Measurements from ENCODE around the genes NCBP2L, PSMD10 and CHRDL1.

GRCh38 chrX:107728315-107729116 lies 47.1 kb downstream of the TSC22D3 start:
- PRO-cap = no peak

DNA sequence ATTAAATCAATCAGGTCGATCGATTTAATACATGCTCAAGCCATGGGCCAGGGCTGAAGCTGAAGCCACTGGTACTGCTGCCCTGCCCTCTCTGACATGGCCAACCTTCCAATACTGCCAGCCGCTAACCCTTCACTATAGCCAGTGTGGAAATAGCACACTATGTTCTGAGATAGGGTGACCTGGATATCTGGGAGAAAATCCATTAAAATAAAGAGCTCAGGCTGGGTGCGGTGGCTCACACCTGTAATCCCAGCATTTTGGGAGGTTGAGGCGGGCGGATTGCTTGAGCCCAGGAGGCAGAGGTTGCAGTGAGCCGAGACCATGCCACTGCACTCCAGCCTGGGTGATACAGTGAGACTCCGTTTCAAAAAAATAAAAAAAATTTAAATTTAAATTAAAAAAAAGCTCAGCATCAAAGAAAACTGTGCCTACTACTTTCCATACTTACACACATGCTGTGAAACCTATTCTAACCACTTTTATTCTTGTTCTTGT lies 31.4 kb downstream of the TSC22D3 start:
- PRO-cap = no peak

DNA sequence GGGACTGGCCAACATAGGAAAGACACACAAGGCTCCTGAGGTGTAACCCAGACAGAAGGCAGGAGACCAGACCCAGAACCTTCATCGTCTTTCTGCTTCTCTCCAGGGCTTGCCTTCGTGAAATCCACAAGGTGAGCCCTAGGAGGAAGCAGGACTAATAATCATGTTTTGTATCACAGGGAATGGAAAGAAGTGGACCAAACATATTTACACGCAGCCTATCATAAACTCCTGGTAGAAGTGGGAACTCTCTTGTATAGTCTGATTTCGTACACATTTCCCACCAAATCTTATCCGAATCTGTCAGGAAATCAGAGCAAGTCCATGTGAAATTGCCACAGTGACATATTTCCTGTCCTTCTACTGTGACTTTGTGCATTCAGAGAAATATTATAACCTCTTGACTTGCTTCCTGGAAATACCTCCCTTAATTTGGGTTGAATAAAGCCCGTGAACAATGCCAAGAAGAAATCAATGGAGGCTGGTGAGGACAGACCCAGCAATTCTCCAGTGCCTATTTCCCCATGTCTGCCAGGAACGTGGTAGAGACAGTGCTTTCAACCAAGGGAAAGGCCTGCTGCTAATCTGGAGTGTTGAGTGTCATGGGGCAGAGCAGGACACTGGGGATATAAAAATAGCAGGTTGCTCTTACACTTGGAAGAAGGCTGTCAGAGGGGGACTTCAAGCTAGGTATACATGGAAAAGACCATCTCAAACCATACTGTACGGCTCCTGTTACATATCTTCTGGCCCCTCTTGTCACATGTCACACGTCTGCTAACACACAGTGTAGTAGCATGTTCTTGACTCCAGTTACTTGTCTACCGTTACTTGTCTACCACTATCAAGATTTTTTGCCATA lies 20.0 kb downstream of the TSC22D3 start:
- PRO-cap = no peak

GRCh38 chrX:107777642-107777956 lies at the start of gene NCBP2L:
TSS of gene NCBP2L (plus strand) at chrX:107777733.
- PRO-cap = no peak

DNA sequence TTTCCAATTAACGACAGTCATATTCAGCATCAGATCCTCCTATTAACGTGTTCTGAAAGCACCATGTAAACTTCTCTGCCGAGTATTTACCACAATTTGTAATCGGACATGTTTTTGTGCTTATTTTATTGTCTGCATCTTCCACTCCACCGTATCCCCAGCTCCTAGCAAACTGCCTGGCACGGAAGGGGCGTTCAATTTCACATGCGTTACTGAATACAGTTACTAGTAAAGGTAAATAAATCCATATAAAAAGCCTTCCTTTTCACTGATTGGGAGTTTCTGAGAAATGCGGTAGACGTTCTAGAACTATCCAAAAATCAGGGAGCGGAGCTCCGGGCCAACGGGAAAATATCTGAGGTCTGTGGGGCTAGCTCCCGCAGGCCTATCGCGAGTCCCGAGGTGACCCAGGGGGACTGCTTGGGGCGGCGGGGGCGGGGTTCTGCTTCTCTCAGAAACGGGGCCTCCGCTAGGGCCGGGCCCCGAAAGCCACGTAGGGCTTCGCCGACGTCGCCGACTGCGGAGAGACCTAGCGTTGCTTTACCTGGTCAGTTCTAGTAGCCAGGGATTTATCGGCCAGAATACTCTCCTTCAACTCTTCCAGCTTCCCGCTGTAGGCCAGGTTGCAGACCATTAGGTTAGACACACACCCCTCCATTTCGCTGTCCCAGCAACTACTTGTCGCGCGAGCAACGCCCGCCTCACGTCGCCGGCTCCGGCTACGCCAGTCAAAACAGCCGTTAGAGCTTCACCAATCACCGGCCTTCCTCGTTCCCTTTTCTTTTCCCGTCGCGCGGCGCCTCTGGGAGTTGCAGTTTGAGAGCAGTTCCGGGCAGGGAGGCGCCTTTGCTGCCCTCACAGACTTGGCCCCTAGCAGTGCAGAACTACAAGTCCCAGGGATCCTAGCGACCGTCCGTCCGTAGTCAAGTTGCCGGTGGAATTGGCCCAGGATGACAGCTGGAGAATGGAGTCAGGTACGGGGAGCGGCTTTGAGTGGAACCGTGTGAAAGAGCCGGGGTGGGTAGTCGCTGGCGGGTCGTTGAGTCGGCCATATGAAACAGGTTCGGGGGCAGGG lies at the start of gene PSMD10:
PSMD10 (minus strand) TSS at position 680 of the 1,075 bp plus-strand sequence.
- PRO-cap = bidirectional peak, plus-strand start at position 953 of the sequence, minus-strand start at position 676 of the sequence

GRCh38 chrX:108198487-108198908 lies 106.9 kb downstream of the ATG4A start:
- PRO-cap = no peak

DNA sequence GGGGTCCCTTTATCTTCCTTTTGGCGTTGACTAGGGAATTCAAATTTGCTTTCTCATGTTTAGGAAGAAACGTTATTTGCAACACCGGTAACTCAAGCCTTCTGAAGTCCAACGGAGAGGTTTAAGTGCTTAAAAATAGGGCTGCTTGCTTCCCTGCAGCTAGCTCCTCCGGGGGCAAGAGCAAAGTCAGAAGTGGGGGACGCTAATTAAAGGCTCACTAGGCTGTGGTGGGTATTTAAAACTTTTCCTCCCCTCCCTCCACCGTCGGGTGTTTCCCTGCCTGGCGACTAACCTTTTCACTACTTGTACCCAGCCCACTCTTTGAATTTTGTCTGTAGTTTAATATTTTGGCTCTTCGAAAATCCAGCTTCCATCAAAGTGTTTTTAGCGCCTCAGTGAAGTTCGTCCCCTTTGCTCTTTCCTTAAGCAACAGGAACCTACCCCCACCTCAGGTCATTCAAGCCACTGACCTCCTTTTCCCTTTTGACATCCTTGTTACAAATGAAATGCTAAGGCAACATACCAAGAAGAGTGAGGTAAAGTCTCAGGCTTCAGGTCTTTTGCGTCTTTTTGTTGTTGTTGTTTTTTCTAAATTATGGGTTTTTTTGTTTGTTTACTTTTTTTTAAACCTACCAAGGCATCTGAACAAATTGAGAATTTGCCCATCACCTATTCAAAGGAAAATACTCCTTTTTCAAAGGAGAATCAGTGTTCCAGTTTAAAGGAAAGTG lies 805 bp downstream of the COL4A5 start:
- PRO-cap = no peak

DNA sequence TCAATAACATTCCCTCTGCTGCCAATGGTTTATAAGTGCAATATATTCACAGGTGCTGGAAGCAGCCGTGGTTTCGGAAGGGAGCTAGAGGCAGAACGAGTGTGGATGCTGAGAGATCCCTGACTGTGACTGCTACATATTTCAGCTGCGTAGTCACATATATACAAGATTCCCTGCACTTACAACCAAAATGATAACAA lies 1.9 kb upstream of the IRS4 start:
- PRO-cap = no peak

GRCh38 chrX:109927491-109928138 lies 75.3 kb upstream of the TMEM164 start:
- PRO-cap = no peak

- PRO-cap = no peak
Observed at GRCh38 chrX:110316634-110317048, 1.2 kb downstream of the AMMECR1 start.

DNA sequence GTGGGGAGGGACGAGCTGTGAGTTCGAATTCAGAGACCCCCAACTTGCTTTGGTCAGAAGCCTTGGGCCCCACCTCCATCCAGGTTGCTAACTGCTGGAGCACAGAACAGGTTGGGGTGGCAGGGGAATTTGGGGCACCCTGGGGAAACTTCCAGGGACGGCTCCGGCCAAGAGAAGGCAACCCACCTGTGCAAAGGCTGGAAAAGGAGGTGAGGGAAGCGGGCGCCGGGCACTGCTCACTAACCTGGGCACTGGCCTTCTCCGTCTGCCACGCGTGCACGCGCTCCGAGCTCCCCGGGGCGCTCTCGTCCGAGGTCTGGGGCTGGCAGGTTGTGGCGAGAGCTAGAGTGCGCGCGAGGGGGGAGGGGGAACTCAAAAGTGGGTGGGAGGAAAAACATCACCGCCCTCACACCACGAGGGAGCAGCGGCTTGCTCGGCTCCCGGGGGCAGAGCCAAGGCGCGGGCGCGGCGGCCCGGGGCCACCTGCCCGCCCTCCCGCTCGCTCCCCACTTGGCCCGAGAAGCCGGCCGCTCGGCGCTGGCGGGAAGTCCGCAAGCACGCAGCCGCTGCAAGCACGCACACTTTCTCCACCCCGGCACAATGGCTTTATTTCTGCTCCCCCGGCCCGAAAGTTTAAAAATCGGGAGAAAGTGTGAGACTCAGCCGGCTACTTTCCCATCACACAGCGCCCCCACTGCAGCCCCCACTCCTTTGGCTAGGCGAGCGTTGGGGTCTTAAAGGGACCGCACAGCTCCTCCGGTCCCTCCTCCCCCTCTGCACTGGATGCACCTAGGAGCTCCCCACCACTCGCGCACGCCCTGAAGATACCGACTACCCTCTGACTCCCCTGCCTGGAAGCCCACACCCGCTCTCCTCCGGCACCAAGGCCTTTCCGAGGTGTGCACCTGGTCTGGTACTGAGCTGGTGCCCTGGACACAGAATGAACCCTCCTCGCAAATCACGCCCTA lies at the start of gene CHRDL1:
CHRDL1 (minus strand) TSS at position 318 of the 968 bp plus-strand sequence.
- PRO-cap = bidirectional peak, plus-strand start at position 449 of the sequence, minus-strand start at position 318 of the sequence

DNA sequence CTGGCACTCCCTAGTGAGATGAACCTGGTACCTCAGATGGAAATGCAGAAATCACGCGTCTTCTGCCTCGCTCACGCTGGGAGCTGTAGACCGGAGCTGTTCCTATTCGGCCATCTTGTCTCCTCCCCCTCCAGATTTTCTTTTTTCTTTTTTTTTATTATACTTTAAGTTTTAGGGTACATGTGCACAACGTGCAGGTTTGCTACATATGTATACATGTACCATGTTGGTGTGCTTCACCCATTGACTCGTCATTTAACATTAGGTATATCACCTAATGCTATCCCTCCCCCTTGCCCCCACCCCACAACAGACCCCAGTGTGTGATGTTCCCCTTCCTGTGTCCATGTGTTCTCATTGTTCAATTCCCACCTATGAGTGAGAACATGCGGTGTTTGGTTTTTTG lies 83.2 kb downstream of the SERTM2 start:
- PRO-cap = no peak

- PRO-cap = bidirectional peak, plus-strand start at chrX:115562493, minus-strand start at chrX:115562293
Observed at GRCh38 chrX:115562444-115562583, 1.3 kb downstream of the PLS3 start.

DNA sequence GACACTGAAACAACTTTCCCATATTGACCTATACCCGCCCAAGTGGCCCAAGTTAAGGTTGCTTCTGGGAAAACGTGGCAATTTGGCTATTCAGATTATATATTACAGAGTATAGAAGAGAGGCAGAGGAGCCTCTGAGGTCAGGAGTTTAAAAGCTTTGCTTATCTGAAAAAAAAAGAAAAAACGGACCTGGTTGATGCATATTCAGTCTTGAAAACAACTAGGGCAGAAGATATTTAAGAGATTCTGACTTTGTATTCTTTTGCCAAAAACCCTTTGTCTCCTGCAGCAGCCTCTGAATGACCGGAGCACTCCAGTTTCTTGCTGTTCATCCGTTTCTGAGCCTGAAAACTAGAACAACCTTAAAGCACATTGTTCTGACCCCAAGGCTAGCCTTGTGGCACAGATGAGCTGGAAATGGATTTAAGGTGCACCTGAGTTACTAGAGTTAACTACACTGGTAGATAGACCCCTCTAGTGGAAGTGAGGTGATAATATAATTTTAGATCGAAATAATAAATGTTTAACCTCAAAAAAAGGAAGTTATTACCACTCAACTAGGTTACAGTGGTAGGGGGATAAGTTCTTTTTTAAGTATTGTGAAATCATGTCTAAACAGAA lies 2.5 kb downstream of the PLS3 start:
- PRO-cap = no peak

DNA sequence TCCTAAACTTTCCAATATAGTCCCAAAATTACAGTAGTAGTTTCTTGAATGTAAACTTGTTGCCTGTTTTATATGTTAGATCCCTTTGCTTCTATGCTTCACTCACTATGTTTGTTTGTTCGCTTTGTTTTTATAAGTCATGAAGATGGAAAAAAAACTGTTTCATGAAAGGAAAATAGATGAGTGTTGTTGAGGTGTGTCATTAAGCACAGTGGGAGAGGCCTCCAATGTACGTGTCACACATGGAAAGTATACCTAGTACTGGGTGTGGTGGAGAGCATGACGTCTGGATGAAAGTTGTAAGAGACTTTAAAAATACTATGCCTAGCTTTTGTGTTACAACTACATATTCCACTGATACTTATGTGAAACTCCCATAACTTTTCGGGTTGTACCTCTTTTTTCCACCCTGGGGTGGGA lies 28.4 kb downstream of the PLS3 start:
- PRO-cap = no peak

DNA sequence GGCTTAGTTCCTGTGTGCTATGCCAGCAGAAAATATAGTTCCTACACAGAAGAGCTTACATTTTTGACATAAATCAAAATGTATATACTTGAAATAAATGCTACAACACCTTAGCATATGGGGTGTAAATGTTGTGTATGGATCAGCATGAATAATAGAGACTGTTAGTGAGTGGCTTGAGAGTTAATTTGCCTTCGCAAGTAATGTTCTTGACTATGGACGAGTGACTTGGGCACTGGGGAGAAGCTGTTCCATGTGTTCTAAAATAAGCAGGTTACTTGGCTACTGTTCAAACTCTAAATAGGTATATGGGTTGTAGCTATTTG lies 32.0 kb downstream of the PLS3 start:
- PRO-cap = no peak

DNA sequence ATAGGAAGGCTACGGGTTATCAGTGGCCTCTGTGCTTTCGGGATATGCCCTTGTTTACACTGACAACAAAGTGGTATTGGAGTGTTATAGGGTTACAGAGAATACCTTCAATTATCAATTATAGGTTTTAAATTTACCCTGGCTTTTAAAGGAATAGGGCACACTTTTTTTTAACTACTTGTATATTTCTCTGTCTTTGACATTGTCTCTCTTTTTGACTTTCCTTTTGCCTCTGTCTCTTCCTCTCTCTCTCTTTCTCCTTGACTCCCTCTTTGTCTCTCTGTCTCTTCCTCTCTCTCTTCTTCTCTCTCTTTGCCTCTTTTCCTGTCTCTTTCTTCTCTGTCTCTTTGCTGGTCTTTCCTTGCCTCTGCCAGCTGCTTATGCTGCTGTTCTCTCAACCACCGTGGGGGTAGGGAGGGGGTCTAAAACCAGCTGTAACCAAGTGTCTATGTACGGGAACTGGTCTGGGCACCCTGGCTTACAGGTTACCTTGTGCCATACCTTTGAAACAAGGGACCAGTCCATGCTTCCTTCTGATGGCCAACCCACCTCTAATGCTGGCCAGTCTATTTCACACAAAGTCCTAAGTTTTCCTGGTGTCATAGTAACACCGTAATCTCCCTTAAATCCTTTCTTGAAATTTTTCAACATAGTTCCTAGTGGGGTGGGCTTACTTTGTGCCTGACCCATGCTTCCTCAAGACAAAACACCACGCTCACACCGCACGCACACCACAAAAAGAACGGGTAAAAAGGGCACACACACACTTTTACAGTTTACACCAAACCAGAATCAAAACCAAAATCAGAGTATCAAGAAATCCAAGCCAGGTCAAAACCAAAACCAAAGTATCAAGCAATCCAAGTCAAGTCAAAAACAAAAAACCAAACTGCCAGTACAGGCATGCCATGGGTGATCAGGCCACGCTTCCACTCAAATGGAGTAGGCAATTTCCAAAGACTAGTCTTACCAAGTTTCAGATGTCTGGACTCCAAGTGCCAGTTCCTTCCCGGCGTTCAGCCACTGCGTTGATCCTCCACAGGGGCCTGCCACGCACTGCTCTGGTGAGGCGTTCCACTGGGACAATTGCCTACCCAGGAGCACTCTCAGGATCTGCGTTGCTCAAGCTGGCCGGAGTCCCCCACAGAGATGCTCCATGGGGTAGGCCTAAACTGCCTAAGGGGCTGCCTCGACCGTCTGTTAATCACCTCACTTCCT lies 247.6 kb upstream of the AGTR2 start:
- PRO-cap = no peak

- PRO-cap = no peak
Observed at GRCh38 chrX:115950970-115951445, 219.5 kb upstream of the AGTR2 start.

GRCh38 chrX:115969557-115969865 lies 201.0 kb upstream of the AGTR2 start:
- PRO-cap = no peak

DNA sequence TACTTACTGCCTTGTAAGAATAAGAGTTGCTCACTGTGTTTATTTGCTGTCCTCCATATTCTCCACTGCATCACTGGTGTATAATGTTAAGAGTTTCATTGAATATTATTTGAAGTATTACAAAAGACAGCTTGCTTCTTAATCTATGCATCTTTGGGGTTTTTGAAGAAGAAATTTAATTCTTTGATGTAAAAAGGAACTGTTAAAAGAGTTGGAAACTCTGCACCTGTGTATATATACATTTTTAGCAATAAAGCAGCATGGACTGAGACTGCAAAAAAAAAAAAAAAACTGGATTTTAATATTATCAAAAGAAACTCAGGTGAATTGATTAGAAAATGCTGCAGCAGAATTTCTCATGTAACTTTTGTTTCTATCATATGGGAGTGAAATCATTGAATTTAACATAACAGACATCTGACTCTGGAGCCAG lies 538.8 kb upstream of the CT83 start:
- PRO-cap = no peak